ENCODE measurements around the gene TBC1D13.

DNA sequence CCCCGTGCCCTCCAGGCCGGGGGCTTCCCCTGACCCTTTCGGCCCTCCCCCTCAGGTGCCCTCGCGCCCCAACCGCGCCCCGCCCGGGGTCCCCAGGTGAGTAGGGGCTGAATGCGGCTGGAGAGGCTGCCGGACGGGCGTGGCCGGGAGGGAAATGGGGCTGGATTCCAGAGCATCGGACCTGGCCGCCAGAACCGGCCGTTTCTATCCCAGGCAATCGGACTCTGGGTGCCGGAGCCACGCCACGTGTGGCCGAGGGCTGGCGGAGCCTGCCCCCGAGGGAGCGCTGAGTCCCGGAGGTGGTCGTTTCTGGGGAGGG, 25.0 kb downstream of the GOLGA2 start:
- PRO-cap: no peak

DNA sequence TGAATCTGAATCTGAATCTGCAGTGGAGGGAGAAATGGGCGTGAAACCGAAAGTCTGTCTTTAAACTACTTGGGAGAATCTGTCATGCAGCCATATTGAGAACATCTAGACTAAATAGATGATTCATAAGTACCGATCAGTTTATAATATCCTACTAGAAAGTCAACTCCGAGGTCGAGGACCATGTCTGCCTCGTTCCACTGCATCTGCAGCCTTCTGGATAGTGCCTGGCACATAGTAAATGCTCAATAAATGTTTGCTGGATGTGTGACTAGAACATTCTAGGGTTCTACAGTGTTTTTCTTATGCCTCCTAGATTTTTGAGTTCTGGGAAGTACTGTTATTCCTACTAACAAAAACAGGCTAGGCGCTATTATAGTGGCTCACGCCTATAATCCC, 668 bp downstream of the COQ4 start:
- PRO-cap: no peak

- PRO-cap: bidirectional peak, plus-strand start at chr9:128552160, minus-strand start at chr9:128552205; bidirectional peak, plus-strand start at chr9:128552590, minus-strand start at chr9:128552335
Observed at GRCh38 chr9:128551864-128552483, 413 bp upstream of the SPTAN1 start.

- PRO-cap: no peak
Observed at GRCh38 chr9:128575085-128575726, 22.8 kb downstream of the SPTAN1 start.

GRCh38 chr9:128577025-128577771, 24.8 kb downstream of the SPTAN1 start:
- PRO-cap: no peak

- PRO-cap: no peak
Observed at GRCh38 chr9:128584153-128584844, 31.9 kb downstream of the SPTAN1 start.

- PRO-cap: no peak
Observed at GRCh38 chr9:128691324-128692205, 2.5 kb downstream of the SET start.

- PRO-cap: no peak
Observed at GRCh38 chr9:128694741-128695712, 6.0 kb downstream of the SET start.

DNA sequence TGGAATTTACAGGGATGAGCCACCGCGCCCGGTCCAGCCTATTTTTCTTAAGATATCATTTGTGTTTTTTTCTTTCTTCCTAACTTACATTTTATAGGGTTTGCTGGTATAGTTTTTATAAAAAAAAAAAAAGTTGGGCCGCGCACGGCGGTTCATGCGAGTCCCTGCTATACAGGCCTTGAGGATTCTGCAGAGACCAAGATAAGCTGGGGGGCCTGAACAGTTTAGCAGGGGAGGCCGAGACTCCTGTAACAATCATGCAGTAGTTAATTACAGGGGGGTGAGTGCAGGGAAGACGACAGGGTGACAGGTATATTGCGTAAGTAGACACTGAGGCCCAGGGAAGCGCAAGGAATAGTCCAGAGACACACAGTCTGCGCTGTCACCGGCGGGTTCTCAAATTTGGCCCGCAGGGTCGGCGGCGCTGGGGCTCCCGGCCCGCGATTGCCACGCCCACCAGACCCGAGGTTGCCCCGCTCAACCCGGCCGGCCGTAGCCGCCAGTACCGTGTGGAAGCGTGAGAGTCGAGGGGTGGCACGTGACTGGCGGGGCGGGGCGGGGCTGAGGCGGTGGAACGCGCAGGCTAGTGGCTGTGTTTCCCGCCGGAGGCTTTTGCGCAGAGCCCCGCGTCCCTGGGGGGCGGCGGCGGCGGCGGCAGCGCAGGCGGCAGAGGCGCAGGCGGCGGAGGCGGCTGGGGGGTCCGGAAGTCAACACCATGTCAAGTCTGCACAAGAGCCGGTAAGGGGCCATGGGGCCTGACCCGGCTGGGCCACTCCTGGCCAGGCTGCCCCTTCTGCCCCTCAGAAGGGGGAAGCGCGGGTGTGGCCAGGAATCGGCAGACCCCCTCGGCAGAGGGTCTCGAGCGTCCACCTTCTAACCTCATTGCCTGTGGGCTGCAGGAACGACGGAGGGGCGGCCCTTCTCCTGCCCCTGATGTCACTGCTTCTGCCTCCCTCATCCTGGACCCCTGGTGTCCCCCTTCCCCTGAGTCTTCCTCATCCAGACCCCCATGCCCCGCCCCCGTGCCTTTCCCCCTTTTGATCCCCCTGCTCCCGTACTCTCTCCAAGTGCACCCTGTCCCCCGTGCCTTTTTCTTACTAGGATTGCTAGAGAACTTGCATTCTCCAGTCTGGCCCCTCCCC, at the start of gene TBC1D13:
TBC1D13 (plus strand) TSS at position 615 of the 1,142 bp plus-strand sequence.
- PRO-cap: unidirectional peak, plus-strand start at position 326 of the sequence; bidirectional peak, plus-strand start at position 669 of the sequence, minus-strand start at position 404 of the sequence

- PRO-cap: no peak
Observed at GRCh38 chr9:128803527-128804309, 14.6 kb upstream of the ENDOG start.

DNA sequence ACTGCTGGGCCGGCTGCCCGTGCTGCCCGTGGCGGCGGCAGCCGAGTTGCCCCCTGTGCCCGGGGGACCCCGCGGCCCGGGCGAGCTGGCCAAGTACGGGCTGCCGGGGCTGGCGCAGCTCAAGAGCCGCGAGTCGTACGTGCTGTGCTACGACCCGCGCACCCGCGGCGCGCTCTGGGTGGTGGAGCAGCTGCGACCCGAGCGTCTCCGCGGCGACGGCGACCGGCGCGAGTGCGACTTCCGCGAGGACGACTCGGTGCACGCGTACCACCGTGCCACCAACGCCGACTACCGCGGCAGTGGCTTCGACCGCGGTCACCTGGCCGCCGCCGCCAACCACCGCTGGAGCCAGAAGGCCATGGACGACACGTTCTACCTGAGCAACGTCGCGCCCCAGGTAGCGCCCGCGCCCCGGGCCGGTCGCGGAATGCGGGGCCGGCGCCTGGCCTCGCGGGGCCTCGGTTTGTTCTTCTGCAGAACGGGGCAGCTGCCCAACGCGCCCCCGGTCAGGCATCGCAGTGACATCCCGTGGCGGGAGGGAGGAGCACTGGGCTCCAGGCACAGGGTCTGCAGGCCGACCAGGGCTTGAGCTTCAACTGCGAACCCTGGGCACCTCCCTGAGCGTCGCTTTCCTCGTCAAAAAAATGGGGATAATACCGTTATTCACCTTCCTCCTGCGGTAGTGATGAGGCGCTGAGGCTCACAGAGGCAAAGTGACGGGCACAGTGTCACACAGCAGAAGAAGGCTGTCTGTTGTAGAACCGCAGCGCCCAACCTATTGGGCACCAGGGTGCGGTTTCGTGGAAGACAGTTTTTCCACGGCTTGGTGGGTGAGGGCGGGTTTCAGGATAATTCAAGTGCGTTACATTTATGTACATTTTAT, 730 bp downstream of the ENDOG start:
- PRO-cap: unidirectional peak, minus-strand start at position 148 of the sequence; unidirectional peak, minus-strand start at position 235 of the sequence

DNA sequence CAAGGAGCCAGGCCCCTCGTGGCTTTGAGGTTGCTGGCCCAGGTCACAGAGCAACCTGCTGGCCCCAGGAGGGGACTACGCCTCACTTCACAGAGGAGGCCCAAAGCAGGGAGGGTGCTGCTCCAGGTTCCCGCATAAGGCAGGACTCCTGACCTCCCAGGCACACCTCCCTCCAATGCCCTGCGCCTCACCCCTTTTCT, 18.1 kb downstream of the KYAT1 start:
- PRO-cap: no peak

DNA sequence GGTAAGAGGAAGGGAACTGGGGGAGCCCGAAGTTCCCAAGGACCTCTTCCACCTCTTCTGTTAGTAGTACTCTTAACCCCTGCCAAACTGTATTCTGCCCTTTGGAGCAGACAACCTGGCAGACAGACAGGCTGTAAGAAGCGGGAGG, 1.2 kb downstream of the LRRC8A start:
- PRO-cap: no peak

GRCh38 chr9:128915872-128916713, 4.7 kb upstream of the PHYHD1 start:
- PRO-cap: no peak

DNA sequence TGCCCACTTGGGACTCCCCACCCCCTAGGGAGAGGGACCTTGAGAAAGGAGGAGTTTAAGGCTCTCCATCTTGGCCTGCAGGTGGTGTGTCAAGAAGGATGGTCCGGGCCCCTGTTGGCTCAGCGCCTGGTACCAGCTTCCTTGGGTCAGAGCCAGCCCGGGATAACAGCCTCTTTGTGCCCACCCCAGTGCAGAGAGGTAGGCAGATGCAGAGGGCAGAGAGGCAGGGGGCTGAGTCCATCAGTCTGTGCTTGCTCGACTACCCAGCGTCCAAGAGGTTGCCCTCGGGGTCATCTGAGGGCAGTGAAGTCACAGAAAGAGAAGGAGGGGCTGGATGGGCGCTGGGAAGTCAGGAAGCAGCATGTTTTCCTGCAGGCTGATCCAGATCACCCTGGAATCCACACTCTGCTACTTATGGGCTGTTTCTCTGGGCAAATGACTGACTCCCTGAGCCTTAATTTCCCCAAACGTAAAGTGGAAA, 6.8 kb downstream of the DOLK start:
- PRO-cap: no peak

DNA sequence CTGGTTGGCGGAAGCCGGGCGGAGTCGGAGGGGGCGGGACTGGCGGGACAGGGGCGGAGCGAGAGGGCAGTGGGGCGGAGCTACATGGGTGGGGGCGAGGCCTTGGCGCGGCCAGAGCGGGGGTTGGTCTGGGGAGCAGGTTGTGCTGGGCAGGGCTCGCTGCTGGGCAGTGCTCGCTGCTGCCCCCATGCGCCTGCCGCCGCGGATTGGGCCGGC, 218 bp upstream of the SH3GLB2 start:
- PRO-cap: no peak

DNA sequence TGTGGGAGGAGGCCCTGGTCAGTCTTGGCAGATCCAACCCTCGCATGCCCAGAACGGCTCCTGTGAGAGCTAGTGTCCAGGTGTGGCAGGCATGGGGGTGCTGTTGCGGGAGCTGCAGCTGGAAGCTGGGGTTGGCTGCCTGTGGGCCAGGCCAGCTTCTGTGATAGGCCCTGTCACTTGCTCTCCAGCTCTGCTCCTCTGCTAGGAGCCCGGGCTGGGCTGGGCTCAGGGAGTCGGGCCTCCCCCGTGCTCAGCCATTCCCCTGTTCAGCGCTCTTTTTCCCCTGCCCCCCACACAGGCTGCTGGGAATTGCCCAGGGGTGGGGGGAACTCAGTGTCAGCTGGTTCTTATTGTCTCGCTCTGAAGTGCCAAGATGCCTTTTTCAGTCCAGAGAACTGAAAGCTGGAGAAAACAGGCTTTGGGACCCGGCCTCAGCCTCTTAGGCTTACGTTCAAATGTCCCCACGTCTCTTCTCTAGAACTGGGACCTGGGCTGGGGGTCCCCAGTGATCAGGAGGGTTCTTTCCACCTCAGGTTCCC, 31.4 kb downstream of the IER5L start:
- PRO-cap: no peak

GRCh38 chr9:129149289-129149865, 28.7 kb downstream of the IER5L start:
- PRO-cap: no peak

GRCh38 chr9:129336410-129337395, 158.6 kb upstream of the IER5L start:
- PRO-cap: no peak

- PRO-cap: no peak
Observed at GRCh38 chr9:129339157-129339672, 161.2 kb upstream of the IER5L start.